Prostate gland (tissue), 2 donors: ENCODE measurements around the genes RPL4 and ZWILCH.

- PRO-cap = no peak
- RAMPAGE, long total RNA, 2 experiments = no peak in any of the 2 experiments
These were observed 34.3 kb upstream of the ANKDD1A start for GRCh38 chr15:64877210-64877905.

DNA sequence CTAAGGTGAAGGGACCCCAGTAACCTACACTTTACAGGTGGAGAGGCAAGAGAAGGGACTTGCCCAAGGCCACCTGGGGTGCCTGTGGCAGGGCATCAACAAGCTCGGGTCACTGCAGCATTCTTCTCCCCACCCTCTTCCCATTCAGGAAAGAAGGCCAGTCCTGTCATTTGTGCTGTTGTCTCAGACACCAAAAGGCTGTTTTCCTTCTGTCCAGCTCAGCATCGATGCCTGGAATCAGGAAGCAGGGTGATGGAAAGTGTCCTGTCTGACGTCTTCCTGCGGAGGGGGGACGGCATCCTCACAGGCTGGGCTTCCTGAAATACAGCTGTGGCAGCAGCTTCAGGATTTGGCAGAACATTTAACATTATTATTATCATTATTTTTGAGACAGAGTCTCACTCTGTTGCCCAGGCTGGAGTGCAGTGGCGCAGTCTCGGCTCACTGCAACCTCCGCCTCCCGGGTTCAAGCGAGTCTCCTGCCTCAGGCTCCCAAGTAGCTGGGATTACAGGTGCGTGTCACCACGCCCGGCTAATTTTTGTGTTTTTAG lies 33.0 kb upstream of the ANKDD1A start:
- PRO-cap = unidirectional peak, minus-strand start at position 229 of the sequence
- RAMPAGE, long total RNA, 2 experiments = no peak in any of the 2 experiments

DNA sequence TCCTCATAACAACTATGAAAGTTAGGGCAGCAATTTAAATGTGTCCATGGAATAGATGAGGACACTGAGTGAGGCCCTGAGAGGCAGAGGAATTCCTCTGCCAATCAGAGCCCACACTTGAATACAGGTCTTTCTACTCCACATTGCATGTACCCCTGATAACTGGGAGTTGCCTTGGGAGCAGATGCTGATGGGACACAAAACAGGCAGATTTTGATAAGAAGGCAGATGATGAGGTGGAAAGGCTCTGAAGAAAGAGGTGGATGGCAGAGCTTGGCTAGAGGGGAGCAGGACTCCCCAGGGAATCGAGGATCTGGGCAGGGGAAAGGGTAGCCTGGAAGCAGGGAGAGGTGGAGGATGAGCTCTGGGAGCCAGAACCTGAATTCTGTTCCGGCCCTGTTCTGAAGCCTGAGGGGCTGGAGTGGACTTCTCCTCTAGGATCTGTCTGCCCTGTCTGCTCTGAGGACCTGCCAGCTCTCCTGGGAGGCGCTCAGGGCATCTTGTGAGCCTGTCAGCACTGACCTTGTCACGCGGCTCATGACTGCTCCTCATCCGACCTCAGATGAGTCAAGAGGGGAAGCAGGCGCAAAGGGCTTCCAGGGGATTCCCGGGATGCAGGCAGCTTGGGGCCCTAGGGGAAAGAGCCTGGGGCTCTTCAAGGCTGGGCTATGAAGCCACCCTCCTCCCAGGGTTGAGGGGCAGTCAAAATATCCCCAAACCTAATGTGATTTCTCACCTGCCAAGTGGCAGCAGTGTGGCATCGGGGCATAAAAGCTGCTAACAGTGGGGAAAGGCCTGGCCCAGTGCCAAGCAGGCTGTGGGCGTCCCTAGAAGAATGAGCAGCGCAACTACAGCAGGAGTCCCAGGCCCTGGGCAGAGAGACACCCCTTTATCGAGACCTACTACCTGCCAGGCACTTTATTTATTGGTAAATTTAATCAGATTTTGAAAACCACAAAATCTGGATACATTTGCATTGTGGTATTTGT lies 27.8 kb upstream of the ANKDD1A start:
- PRO-cap = no peak
- RAMPAGE, long total RNA, 2 experiments = no peak in any of the 2 experiments

- PRO-cap = no peak
- RAMPAGE, long total RNA, 2 experiments = no peak in any of the 2 experiments
These were observed 1.4 kb downstream of the KBTBD13 start for GRCh38 chr15:65077691-65078511.

DNA sequence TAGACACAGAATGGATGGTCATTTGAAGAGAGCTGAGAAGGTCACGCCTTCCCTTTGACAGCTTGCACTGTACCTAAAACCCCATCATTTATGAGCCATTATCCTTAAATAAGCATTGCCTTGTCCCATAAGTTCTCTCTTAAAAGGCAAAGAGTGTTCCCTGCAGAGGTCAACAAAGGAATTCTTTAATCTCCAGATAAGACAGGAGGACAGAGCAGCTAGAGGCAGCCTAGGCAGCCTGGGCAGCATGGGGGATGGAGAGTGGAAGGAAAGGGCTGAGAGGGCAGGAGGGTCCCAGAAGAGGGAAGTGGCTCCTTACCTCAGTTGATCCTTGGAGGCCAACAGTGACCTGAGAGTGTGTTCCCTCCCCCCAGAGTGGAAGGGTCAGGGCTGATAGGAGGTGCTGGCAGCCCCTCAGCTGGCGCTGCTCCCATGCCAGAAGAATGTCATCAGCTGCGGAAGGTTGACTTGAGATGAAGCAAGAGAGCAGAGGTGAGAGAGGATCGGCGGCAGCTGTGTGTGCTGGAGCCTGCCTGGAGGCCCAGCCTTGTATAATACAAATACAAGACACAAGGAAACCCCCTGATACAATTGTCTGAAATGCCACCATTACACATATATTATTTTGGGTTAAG lies 12.8 kb downstream of the KBTBD13 start:
- PRO-cap = no peak
- RAMPAGE, long total RNA, 2 experiments = no peak in any of the 2 experiments

- PRO-cap = no peak
- RAMPAGE, long total RNA, 2 experiments = no peak in any of the 2 experiments
These were observed 3.0 kb downstream of the SLC24A1 start for GRCh38 chr15:65624534-65625310.

GRCh38 chr15:65818651-65819538 lies 26.8 kb upstream of the DENND4A start:
- PRO-cap = no peak
- RAMPAGE, long total RNA, 2 experiments = no peak in any of the 2 experiments

- PRO-cap = bidirectional peak, plus-strand start at chr15:65871117, minus-strand start at chr15:65871027
- RAMPAGE, long total RNA, 2 experiments = no peak in any of the 2 experiments
These were observed 1.6 kb downstream of the RAB11A start for GRCh38 chr15:65870875-65871366.

- PRO-cap = no peak
- RAMPAGE, long total RNA, 2 experiments = no peak in any of the 2 experiments
These were observed 1.8 kb downstream of the RPL4 start for GRCh38 chr15:66502500-66503565.

DNA sequence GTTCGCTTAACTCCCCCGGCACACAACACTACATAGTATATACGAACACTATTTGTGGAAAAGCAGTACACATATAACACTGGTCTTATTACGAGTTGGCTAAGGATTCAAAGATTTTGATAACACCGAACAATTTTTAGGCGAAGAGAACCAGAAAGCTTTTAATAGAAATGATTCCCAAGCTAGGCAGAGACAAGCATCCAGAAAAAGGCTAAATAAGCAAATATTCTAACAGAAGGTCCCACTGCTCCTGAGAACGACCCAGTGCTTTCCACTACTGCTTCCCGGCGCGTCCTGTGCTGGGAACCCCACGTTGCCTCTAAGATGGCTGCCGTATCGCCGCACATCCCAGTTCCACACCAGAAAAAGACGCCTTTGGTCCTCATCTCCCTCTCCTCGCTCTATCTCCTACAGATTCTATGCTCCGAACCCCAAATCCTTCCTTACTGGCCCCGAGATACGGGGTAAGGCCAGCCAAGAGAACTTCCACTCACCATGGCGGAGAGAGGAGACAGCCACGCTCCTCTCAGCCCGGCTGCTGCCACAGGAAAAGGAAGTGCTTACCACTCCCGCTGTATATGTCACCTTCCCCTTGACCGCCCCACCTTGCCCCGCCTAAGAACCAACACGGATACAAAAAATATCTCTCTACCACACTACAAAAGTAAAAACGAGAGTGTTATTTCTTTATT lies at the start of gene RPL4:
TSS of gene RPL4 (minus strand) at position 562 of the 692 bp plus-strand sequence.
- PRO-cap = bidirectional peak, plus-strand start outside the sequence, minus-strand start at position 553 of the sequence
- RAMPAGE, long total RNA, 2 experiments = start-site peak on the minus strand in 2 of 2 experiments, centred at positions 546 to 547 of the sequence, 134 to 728 reads per replicate

- PRO-cap = bidirectional peak, plus-strand start at chr15:66505131, minus-strand start at chr15:66504846; unidirectional peak, plus-strand start at chr15:66505328
- RAMPAGE, long total RNA, 2 experiments = start-site peak on the plus strand in 1 of 2 experiments, at chr15:66505325-66505333 at its widest, 35 reads per replicate; start-site peak on the minus strand in 1 of 2 experiments, at chr15:66505550-66505602 at its widest, 9 reads per replicate
These were observed at the start of gene ZWILCH for GRCh38 chr15:66504986-66505823. TSS of gene ZWILCH (plus strand) at chr15:66505326.

DNA sequence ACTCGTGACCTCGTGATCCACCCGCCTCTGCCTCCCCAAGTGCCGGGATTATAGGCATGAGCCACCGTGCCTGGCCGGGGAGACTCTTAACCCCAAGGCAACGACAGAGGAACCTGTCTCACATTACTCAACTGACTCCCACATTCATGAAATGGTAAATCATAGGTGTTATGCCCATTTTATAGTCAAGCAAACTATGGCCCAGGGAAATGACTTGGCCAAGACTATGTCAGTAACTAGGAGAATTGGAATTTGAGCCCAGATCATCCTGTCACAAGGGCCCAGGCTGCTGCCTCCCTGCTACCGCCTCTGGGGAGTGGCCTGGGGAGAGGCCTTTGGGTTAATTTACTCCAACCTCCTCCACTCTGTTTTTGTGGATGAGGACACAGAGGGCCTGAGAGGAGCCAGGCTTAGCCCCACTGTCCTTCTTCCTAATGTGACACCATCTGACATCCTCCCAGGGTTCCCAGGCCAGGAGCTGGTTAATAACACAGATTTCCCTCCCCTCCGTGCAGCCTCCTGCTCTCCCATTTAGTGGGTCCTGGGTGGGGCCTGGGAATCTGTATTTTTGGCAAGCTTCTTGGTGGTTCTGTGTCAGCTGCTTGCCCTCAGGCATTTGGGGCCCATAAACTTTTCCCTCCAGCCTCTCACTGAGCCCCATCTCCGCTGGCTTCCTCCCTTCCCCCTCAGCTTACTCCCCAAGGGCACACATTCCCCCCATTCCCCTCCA lies 45.1 kb upstream of the SMAD6 start:
- PRO-cap = no peak
- RAMPAGE, long total RNA, 2 experiments = no peak in any of the 2 experiments

DNA sequence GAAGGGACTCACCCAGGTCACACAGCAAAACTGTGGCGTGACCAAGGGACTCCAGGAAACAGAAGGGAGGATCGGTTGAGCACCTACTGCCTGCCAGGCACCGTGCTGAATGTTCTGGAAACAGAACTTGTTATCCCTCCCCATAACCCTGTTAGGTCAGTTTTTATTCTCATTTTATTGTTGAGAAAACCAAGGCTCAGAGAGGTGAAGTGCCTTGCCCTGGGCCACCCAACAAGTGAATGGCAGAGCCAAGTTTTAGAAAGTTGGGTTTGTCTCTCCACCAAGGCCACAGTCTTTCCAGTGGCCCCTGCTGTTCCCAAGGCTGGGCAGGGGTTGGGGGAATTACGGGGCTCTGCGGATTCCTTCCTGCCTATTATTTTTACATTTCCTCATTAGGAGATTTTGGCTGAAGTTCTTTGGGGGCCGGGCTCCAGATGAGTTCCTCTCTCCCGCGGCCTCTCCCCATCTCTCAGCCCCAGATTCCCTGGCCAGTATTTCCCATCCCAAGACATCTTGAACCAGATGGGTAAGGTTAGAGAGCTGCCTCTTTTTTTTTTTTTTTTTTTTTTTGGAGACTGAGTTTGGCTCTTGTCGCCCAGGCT lies 44.1 kb upstream of the SMAD6 start:
- PRO-cap = no peak
- RAMPAGE, long total RNA, 2 experiments = no peak in any of the 2 experiments

DNA sequence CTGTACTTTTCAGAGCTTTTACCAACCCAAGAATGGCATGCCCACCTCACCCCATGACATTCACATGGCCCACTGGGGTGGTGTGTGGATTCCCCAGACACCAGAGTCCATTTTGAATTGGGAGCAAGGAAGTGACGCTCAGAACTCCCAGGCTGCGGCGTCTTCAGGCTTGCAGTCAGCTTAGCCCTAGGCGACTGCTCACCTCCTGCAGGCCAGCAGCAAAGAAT lies 59.7 kb downstream of the SMAD6 start:
- PRO-cap = no peak
- RAMPAGE, long total RNA, 2 experiments = no peak in any of the 2 experiments

- PRO-cap = no peak
- RAMPAGE, long total RNA, 2 experiments = start-site peak on the plus strand in 1 of 2 experiments, at chr15:66781084-66781355 at its widest, 40 reads per replicate
These were observed 79.1 kb downstream of the SMAD6 start for GRCh38 chr15:66780800-66781930.

GRCh38 chr15:67101760-67102454 lies 36.5 kb downstream of the SMAD3 start:
- PRO-cap = no peak
- RAMPAGE, long total RNA, 2 experiments = start-site peak on the plus strand in 1 of 2 experiments, at chr15:67101721-67101949 at its widest, 7 reads per replicate

- PRO-cap = no peak
- RAMPAGE, long total RNA, 2 experiments = no peak in any of the 2 experiments
These were observed 74.5 kb downstream of the SMAD3 start for GRCh38 chr15:67139857-67140256.

- PRO-cap = bidirectional peak, plus-strand start at chr15:67147154, minus-strand start at chr15:67147029
- RAMPAGE, long total RNA, 2 experiments = no peak in any of the 2 experiments
These were observed 81.5 kb downstream of the SMAD3 start for GRCh38 chr15:67146884-67147383.

DNA sequence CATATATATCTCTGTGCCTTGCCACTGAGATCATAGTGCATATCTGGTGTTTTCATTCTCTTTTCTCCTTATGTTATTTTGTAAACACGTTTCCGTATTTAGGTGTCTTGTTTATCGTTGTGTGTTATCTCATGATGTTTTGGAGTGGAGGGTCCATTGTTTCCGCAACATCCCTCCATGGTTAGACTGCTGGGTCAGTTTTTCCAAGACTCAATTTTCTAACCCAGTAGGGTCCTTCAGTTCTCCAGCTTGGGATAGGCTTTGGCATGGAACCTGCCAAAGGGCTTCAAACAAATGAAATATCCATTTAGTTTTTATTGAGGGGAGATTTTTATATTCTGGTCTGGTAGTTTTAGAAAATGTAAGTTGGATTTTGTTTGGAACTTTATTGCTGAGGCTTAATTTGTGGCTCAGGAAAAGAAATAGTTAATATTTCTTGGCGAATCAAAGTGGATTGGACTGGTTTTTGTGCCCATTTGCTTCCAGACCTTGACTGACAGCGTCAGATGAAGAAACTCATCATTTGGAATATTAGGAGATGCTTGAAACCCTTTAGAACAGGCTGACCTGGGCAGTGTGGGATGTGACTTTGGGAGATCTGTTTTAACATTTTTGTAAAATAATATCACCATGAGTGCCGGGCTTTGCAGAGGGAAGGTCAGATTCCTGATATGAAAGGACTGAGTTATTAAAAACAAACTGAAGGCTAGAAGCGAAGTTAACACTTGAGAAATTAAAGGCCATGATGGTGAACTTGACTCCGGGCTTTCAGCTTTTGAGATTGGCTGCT lies 83.1 kb downstream of the AAGAB start:
- PRO-cap = no peak
- RAMPAGE, long total RNA, 2 experiments = no peak in any of the 2 experiments

DNA sequence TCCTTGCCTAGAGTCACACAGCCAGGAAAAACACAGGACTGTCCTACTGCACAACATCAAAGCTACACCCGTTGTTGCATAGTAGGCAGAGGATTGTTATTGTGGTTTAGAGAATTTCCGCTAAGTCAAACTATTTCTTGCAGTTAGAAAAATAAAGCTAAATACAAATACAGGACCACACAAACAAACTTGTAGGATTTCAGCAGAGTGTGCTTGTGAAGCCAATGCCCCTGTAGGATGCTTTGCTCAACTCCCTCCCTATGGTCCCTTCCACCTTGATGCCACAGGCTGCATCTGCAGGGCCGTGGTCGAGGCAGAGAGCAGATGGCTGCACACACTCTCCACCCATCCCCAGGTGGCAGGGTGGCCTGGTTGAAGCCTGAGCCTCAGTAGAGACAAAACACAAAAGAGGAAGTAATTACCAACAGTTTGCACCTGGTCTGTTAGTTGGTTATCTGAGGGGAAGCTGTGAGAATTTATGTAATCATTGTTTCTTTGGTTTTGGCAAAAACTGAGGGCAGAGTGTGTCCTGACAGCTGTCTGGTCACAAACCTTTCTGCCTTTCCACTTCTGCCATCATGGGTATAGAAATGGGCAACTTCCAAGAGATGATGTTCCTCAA lies 41.0 kb upstream of the SKOR1 start:
- PRO-cap = no peak
- RAMPAGE, long total RNA, 2 experiments = no peak in any of the 2 experiments